Kidney (tissue), 2 donors: ENCODE measurements around the genes SULT1A3 and FBRS.

GRCh38 chr16:29607527-29608162 lies 55.4 kb upstream of the SPN start:
- PRO-cap = no peak
- RRBS = no CpG with 5 or more reads among the region's 16 CpGs

GRCh38 chr16:29662362-29663019 lies 556 bp upstream of the SPN start:
- PRO-cap = no peak
- RRBS = 22% methylated on average over 1 of the region's 14 CpGs

GRCh38 chr16:29665431-29666107 lies 2.5 kb downstream of the SPN start:
- PRO-cap = no peak
- RRBS = no CpG with 5 or more reads among the region's 13 CpGs

- PRO-cap = no peak
- RRBS = no CpG with 5 or more reads among the region's 12 CpGs
Measured at GRCh38 chr16:29700208-29700798, 21.3 kb downstream of the QPRT start.

- PRO-cap = no peak
- RRBS = no CpG with 5 or more reads among the region's 7 CpGs
Measured at GRCh38 chr16:29747802-29748285, 2.1 kb upstream of the C16orf54 start.

GRCh38 chr16:29748783-29749211 lies 3.0 kb upstream of the C16orf54 start:
- PRO-cap = no peak
- RRBS = no CpG with 5 or more reads among the region's 9 CpGs

DNA sequence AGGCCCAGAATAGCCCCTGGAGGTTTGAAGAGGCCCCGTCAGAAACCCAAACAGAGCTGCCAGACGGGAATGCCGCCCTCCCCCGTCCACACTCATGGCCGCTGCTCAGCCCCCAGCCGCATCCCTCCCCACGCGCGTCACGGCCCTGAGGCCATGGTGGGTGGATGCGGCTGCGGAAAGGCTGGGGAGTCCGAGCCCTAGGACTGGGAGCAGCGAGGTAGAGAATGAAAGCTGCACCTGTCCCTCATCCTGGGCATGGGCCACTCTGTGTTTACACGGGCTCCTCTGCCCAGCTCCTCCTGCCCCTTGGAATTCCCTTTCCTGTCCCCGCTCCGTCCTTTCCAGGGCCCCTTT lies 616 bp upstream of the PRRT2 start:
- PRO-cap = bidirectional peak, plus-strand start at position 154 of the sequence, minus-strand start outside the sequence
- RRBS = no CpG with 5 or more reads among the region's 17 CpGs

DNA sequence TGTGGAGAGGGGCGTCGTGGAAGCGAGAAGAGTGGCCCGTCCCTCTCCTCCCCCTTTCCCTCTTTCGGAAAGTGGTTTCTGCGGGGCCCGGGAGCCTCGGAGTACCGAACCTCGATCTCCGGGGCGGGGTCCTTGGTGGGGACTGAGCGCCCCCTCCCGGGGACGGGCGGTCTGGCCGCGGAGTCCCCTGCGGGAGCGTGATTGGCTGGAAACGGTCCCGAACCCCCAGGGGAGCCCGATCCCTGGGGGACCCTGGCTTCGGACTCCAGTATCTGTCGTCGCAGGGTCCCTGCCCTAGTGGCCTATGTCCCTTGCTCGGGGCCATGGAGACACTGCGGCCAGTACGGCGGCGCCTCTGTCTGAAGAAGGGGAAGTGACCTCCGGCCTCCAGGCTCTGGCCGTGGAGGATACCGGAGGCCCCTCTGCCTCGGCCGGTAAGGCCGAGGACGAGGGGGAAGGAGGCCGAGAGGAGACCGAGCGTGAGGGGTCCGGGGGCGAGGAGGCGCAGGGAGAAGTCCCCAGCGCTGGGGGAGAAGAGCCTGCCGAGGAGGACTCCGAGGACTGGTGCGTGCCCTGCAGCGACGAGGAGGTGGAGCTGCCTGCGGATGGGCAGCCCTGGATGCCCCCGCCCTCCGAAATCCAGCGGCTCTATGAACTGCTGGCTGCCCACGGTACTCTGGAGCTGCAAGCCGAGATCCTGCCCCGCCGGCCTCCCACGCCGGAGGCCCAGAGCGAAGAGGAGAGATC lies 443 bp downstream of the PAGR1 start:
- PRO-cap = bidirectional peak, plus-strand start at position 180 of the sequence, minus-strand start at position 75 of the sequence; bidirectional peak, plus-strand start at position 679 of the sequence, minus-strand start at position 563 of the sequence
- RRBS = 2% methylated on average over 17 of the region's 61 CpGs

GRCh38 chr16:29819170-29820017 lies 868 bp upstream of the MVP start:
- PRO-cap = no peak
- RRBS = 85% methylated on average over 9 of the region's 18 CpGs

DNA sequence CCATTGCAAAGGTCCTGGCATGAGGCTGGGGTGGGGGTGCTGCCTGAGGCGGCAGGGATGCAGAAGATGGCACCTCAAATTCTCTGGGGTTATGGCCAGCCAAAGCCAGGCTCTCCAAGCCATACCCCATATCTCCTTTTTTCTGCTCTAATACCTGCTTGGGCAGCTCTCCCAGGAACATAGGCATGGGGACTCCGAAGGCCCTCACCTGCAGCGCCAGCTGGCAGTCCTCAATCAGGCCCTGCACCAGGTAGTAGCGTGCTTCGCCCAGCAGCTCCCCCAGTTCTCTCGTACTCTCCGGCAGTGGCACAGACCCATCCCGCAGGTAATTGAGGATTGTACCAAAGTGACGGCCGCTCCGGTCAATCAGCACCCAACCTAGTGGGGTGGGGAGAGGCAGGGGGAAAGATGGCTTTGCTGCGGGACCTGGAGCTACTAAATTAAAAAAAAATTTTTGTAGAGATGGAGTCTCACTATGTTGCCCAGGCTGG lies 3.0 kb downstream of the KCTD13 start:
- PRO-cap = no peak
- RRBS = 98% methylated on average over 5 of the region's 12 CpGs

- PRO-cap = no peak
- RRBS = 57% methylated on average over 19 of the region's 29 CpGs
Measured at GRCh38 chr16:30005424-30006123, 5.3 kb downstream of the DOC2A start.

GRCh38 chr16:30199056-30199439 lies at the start of gene SULT1A3:
SULT1A3 (plus strand) TSS chr16:30199255.
- PRO-cap = no peak
- RRBS = no CpG with 5 or more reads among the region's 3 CpGs

DNA sequence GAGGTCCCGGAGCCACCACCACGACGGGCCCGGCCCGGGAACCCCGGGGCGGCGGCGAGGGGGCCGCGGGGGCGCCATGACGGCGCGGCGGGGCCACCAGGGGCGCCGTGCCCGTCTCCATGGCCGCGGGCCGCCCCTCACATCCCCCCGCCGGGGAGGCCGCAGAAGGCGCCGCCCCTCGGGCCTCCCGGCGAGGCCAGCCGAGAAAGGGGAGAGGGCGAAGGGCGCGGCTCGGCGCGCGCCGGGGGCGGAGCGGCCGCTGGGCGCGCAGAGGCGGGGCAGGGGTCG lies 287 bp downstream of the TBC1D10B start:
- PRO-cap = no peak
- RRBS = 2% methylated on average over 35 of the region's 46 CpGs

DNA sequence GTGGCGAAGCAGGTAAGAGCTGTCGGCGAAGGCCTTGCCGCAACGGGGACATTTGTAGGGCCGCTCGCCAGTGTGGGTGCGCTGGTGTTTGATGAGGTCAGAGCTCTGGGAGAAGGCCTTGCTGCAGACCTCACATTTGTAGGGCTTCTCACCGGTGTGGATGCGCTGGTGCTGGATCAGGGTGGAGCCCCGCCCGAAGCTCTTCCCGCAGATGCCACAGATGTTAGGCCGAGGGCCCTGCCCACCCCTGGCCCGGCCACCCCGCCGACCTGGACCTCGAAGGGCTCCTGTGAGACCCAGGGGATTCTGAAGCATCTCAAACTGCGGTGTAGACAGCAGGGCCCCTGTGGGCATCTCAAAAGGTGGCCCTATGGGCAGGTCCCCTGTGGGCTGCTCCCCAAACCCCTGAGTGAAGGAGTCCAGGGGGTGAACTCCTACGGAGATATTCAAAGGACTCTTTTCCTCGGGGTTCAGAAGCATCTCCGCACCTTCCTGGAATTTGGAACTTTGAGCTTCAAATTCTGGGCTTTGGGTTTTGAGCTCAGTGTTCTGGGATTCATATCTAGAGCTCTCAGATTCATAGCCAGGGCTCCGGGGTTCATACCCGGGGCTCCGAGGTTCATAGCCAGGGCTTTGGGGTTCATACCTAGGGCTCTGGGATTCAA lies 1.1 kb downstream of the ZNF768 start:
- PRO-cap = no peak
- RRBS = 70% methylated on average over 4 of the region's 25 CpGs

- PRO-cap = no peak
- RRBS = no CpG with 5 or more reads among the region's 2 CpGs
Measured at GRCh38 chr16:30541299-30541847, 6.7 kb upstream of the ZNF747 start.

DNA sequence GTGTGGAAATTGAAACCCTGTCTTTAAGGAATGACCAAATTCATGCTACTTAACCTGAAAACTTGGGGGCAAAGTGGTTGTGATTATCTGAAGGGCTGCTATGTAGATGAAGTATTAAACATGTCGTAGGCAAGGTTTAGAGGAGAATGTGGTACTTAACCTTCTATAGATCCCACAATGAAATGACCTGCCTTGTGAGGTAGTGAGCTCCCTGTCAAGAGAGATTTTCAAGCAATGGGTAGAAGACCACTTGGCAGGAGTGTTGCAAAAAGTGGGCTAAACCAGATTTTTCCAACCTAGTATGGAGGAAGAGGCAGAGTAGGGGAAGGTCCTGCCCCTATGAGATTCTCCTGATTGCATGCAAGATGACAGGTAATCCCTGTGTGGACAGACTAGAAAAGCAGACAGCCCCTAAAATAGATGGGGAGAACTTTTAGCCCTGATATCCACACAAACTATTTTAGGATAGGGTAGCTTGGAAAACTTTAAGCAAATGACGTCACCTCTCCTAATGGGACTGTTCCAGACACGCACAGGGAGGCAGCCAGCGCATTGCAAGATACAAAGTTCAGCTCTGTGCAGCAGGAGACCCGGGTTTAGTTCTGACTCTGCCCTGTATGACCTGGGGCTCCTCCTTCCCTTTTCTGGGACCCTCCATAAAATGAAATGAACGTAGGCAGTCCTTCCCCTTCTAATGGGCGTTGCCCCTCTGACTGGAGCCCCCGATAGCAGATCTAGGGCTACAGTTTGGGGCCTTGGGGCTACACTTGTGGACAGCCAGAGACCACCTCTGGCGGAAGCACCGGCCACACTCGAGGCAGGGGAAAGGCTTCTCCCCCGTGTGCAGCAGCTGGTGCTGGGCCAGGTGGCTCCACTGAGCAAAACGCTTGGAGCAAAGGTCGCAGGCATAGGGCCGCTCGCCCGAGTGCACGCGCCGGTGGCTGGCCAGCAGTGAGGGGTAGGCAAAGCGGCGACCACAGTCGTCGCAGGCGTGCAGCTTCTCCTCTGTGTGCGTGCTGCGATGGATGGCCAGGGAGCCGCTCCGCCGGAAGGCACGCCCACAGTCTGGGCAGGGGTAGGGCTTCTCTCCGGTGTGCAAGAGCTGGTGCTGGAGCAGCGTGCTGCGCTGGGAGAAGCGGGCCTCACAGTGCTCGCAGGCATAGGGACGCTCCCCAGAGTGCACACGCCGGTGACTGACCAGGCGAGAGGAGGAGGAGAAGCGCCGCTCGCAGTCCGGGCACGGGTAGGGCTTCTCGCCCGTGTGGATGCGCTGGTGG lies 6.2 kb downstream of the ZNF689 start:
- PRO-cap = no peak
- RRBS = 81% methylated on average over 18 of the region's 48 CpGs

- PRO-cap = bidirectional peak, plus-strand start at chr16:30658418, minus-strand start at chr16:30658113
- RRBS = no CpG with 5 or more reads among the region's 12 CpGs
Measured at GRCh38 chr16:30658331-30658552, at the start of gene FBRS. FBRS (plus strand) TSS chr16:30658431.

DNA sequence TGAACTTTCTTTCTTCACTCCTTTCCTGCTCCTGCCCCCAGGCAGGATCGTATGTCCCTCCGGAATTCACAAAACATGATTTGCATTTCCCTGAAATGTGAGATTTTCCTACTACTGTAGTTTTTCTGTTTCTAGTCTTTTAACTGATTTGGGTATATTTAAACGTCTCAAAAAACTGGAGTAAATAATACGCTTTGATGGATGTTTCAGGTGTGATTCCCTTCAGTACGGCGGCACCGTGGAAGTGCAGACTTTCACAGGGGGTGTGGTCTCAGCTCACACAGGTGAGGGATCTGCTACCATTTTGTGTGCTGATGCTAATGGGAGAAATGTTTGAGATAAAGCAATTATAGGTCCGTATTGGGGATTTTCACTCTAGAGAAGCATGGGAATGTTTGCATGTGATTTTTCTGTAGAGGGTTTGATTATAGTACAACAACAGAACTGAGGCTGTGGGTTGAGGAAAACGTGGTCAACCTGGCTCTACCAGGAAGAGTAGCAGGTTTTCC lies 781 bp downstream of the SRCAP start:
- PRO-cap = no peak
- RRBS = no CpG with 5 or more reads among the region's 9 CpGs

DNA sequence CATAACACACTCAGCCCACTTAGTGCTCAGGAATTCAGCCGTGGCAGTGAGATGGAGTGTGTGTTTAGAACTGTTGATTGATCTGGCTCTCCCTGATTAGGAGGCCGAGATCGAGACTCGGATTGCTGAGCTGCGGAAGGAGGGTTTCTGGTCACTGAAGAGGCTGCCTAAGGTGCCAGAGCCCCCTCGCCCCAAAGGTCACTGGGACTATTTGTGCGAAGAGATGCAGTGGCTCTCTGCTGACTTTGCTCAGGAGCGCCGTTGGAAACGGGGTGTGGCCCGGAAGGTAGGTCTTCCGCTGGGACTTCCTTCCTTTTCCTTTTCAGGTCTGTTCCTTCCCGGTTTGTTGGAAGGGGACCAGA lies 8.1 kb downstream of the SRCAP start:
- PRO-cap = no peak
- RRBS = 90% methylated on average over 1 of the region's 13 CpGs

DNA sequence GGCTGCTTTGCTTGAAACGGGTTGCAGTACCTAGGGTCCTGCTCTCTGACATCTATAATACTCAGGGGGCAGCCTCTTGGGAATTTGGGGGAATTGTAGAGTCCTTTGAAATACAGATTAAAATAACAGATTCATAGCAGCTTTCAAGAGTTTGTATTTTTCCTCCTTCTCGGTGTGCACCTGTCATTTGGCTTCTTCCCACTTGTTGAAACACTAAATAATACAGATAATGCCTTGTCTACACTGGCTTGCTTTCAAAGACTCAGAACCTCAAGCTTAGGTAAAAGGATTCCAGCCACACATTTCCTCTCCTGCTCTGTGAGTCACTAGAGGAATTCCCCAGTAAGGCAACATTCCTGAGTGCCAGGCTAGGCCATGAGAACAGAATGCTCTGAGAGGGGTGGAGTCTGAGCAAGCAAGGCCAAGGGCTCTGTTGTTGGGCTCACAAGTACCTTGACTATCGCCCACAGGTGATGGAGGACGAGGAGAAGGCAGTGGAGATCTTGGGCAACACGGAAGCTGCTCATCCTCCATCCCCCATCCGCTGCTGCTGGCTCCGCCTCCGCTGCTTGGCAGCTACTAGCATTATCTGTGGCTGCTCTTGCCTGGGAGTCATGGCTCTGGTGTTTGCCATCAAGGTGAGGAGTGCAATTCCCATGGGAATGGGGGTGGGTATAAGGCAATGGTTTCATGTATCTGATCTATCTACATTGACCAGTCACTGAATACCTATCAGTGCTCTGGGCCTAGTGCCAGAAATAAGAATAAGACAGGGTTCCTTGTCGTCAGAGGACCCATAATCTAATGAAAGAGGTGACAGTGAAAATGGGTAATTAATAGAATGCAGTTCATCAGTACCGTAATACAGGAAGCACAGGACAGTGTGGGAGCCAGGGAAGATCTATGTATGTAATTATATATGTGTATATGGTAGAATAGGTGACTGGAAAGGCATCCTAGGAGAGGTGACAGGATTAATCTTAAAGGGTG lies 1.1 kb downstream of the TMEM265 start:
- PRO-cap = no peak
- RRBS = no CpG with 5 or more reads among the region's 10 CpGs